Placental pericyte (primary cell): ENCODE measurements around the genes NPB and RFNG.

DNA sequence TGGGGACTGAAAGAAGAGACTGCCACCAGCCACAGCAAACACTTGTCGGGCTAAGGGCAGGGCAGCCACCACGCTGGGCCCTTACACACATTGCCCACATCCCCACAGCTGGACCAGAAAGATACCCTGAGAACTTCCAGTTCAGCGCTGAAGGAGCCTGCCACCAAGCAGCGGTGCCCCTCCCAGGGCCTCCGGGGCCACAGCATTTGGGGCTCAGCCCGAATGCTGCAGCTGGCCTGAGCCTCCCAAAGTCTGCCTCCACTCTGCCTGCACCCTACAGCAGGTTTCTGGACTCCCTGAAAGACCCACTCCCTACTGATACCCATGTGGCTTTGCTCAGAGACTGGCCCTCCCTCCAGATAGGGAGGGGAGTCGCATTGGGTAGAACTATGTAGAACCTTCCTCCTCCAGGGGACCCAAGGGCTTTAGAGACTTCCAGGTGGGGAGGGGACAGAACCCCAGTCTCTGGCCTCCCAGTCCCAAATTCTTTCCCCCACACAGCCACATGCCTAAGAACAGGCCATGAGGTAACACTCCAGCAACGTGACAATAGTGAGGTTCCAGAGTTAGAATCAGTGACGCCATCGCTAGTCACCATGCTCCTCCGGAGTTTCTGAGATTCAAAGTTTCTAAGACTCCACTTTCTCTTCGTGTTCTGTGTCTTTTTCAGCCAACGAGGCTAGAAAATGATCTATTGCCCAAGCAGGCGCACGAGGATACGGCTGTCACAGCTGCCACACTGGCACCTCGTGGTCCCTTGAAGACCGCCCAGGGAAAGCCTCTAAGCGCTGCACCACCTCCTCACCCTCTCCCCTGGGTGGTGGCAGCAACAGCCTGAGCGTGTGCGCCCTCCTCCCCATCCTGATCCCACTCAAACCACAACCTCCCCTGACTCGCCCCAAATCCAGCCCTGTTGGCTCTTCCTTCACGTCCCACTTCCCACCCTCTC, 1.3 kb downstream of the MCRIP1 start:
- CAGE, long polyA plus RNA = no peak

- CAGE, long polyA plus RNA = no peak
Observed at GRCh38 chr17:81869170-81870318, 1.6 kb downstream of the ARHGDIA start.

- CAGE, long polyA plus RNA = no peak
Observed at GRCh38 chr17:81870319-81870955, 700 bp downstream of the ARHGDIA start.

GRCh38 chr17:81901530-81902435, at the start of gene NPB:
Gene NPB, plus strand, starts transcription at chr17:81902238.
- CAGE, long polyA plus RNA = no peak

DNA sequence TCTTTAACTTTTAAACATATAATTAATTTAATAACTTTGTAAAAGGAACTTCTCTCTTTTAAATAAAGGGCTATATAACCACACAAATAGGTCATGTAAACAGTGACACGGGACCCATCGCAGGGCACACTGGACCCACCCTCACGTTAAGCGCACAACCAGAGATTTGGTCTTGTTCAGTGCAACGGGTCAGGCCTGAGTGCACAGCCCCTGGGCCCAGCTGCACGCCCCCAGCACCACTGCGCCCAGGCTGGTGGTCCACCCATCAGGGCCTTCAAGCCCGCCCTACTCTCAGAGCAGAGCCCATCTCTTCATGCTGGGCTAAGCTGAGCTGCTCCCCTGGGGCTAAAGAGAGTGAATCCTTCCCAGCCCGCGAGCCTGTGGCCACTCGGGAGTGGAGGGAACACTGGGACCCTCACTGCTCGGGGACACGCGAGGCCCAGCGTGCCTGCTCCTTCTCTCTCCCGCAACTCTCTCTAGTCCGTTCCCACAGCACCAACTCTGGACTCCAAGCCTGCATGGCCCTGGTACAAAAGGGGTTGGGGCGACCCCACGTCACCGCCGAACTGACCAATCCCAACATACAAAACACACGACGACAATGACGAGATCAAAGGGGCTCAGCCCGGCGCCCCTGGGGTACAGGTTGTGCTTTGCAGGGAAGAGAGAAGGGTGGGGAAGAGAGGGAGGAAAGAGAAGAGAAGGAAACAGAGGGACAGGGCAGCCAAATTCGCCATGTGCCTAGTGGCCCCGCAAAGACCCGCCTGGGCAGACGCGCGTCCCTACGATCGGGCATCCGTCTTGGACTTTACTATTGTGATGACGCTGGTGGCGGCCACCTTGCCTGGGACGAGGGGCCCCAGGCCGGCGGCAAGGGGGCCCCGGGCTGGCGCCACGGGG, 4.1 kb upstream of the SIRT7 start:
- CAGE, long polyA plus RNA = no peak

DNA sequence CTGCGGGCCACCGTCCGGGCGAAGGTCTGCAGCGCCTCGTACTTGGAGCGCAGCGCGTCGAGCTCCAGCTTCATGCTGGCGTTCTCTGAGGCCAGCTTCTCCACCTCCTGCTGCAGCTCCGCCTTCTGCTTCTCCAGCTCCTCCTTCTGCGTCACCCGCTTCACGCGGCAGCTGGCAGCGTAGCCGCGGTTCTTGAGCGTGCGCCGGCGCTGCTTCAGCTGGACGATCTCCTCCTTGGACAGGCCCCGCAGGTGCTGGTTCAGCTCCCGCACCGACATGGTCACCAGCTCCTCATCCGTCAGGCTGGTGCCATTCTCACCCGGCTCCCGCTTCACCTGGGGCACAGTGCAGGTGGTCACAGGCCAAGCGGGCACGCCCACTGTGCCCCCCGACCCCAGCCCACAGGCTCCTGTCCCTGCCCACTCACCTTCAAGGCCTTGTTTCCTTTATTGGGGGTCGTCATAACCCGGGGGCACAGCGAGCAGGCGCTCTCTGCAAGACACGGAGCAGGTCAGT, 4.8 kb downstream of the MAFG start:
- CAGE, long polyA plus RNA = no peak

- CAGE, long polyA plus RNA = no peak
Observed at GRCh38 chr17:81999604-81999911, 22.1 kb downstream of the ASPSCR1 start.

DNA sequence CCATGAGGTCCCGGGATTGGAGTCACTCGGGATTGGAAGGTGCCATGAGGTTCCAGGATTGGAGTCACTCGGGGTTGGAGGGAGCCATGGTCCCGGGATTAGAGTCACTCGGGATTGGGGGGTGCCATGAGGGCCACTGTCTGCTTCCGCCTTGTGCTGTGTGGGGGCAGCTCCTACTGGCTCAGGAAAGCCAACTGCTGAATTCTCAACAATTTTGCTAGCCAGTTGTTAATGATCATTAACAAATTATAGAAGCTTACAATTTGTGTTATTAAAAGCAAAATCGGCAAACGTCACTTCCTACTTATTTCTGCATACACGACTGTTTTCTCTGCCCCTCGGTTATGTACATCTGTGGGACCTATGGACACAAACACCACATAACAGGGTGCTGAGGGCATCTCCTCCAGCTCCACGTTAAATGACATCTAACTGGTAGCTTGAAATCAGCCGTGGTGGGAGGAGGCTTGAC, 2.6 kb downstream of the DCXR start:
- CAGE, long polyA plus RNA = no peak

DNA sequence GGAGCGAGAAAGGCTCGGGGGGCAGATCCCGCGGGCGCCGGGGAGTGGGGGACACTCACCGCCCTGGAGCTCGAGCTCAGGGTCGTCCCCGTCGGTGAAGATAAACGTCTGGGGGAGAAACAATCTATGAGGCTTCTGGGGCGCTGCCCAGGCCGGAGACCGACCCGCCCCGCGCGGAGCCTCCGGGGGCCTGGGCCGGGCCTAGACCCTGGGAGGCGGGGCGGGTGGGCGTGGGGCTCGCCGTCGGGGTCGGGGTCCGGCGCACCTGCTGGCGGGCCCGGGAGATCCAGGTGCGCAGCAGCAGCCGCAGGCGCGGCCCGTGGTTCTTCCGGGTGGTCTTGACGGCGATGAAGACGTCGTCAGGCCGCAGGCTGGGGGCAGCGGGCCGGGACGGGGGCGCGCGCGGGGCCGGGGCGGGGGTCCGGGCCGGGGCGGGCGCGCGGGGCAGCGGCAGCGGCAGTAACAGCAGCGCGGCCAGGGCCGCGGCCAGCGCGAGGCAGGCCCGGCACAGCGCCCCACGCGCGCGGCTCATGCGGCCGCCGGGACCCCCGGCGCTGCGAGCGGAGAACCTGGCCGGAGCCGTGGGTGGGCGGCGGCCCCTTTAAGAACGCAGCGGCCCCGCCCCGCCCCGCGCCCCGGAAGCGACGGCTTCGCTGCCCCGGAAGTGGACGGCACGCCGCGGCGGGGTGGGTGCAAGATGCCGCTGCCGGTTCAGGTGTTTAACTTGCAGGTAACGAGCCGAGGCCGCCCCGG, at the start of gene RFNG:
TSS of gene RFNG (minus strand) at position 577 of the 753 bp plus-strand sequence.
- CAGE, long polyA plus RNA = no peak

- CAGE, long polyA plus RNA = no peak
Observed at GRCh38 chr17:82094761-82095532, 3.1 kb downstream of the FASN start.

DNA sequence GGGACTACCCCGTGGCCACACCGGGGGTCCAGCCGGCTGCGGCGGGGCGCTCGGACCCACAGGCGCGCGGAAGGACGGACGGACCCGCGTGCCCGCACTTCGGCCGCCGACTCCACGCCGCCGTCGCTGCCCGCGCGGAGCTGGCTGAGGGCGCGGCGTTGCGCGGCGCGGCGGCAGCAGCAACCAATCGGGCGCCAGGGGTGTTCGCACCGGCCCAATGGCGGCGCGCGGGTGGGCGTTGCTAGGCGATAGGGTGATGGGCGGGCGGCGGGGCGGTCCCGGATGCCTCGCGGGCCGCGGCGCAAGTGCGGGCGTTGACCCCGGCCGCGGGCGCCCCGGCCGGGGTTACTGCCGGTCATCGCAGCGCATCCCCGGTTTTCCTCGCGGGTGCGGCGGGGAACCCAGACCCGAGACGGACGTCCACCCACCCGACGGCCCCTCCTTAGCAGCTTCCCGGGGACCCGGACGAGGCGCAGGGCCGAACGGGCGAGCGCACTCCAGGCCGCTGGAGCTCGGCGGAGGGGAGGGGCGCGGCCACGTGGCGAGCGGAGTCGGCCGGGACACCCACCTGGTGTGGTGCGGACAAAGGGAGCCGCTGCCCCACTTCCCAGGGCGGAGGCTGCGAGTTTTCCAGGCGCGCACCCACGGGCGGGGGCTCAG, 725 bp upstream of the FASN start:
- CAGE, long polyA plus RNA = no peak

DNA sequence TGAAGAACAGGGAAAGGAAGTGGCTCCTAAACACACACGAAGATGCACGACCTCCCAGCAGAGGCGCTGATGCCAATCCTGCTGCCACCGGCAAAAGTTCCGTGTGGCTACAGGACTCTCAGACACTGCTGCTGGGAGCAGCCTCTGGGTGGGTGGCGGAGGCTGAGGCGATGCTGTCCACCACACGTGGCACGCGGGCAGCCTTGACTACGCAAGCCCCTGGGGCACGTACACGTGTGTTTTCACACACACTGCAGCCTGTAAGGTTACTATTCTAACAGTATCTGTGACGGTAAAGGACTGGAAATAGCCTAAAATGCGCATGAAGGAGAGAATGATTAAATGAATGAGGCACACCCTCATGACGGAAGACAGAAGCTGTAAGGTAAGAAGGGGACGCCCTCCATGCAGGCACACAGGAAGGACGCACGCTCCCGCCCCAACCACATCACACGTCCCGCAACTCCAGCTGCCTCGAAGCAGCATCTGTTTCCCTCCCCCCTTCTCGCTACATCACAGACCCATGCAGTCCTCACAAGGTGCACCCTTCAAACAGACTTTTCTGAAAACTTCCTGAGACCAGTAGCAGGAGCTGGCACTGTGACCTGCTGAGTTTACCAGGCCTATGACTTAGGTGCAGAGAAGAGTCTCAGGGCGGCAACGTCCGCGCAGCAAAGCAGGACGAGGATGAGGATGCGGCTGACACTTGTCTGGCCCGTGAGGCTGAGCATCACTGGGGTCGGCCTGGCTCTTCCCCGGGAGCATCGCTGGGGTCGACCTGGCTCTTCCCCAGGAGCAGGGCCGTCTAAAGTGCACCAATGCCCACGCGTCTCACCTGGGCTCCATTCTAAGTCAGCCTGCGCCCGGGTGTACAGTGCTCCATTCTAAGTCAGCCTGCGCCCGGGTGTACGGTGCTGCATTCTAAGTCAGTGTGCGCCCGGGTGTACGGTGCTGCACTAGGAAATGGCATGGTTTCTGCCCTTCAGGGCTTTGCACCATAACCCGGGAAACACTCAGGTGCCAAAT, 28.8 kb upstream of the FASN start:
- CAGE, long polyA plus RNA = no peak

DNA sequence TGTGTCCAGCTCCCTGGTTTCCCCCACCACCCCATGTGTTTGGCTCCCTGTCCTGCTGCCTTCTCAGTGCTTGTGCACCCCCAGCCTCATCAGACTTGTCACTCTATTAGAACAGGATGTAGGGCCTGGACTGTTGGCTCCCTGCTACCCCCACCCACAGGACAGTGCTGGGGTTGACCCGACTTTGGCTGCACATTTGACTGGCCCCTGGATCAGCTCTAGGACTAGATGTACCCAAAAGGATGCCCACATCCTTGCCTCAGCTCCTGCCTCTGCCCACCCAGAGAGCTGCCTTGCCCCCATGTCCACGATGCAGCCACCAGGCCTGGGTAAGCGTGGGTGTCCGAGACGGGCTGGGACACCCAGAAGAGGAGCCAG, 1.4 kb upstream of the CCDC57 start:
- CAGE, long polyA plus RNA = no peak

DNA sequence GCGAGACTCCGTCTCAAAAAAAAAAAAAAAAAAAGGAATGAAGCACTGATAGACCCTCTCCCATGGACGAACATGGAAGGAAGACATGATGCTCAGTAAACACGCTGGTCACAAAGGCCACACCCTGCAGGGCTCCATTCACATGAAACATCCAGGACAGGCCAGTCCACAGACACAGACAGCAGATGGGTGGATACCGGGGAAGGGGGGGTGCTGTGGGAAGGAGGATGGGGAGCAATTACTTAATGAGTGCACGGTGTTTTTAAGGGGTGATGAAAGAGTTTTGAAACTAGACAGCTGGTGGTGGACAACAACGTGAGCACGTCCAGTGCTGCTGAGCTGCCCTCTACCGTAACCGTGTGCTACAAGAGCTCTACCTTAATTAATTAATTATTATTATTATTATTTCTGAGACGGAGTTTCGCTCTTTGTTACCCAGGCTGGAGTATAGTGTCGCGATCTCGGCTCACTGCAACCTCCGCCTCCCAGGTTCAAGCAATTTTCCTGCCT, 6.0 kb upstream of the SLC16A3 start:
- CAGE, long polyA plus RNA = no peak

DNA sequence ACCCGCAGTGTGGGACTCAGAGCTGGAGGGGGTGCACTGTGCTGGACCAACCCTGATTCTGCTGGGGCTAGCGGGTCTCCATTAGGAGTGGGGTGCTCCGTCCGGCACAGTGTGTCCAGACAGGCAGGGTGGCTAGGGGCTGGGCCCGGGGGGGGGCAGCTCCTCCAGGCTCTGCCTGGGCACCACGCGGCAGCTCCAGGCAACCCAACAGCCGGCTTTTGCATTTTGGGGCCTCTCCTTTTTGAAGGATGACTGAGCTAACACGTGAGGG, 9.1 kb downstream of the SLC16A3 start:
- CAGE, long polyA plus RNA = no peak

GRCh38 chr17:82241368-82242041, 12.7 kb downstream of the SLC16A3 start:
- CAGE, long polyA plus RNA = no peak

- CAGE, long polyA plus RNA = no peak
Observed at GRCh38 chr17:82248141-82249207, 19.6 kb downstream of the SLC16A3 start.

GRCh38 chr17:82252243-82253323, 20.9 kb downstream of the CSNK1D start:
- CAGE, long polyA plus RNA = no peak

DNA sequence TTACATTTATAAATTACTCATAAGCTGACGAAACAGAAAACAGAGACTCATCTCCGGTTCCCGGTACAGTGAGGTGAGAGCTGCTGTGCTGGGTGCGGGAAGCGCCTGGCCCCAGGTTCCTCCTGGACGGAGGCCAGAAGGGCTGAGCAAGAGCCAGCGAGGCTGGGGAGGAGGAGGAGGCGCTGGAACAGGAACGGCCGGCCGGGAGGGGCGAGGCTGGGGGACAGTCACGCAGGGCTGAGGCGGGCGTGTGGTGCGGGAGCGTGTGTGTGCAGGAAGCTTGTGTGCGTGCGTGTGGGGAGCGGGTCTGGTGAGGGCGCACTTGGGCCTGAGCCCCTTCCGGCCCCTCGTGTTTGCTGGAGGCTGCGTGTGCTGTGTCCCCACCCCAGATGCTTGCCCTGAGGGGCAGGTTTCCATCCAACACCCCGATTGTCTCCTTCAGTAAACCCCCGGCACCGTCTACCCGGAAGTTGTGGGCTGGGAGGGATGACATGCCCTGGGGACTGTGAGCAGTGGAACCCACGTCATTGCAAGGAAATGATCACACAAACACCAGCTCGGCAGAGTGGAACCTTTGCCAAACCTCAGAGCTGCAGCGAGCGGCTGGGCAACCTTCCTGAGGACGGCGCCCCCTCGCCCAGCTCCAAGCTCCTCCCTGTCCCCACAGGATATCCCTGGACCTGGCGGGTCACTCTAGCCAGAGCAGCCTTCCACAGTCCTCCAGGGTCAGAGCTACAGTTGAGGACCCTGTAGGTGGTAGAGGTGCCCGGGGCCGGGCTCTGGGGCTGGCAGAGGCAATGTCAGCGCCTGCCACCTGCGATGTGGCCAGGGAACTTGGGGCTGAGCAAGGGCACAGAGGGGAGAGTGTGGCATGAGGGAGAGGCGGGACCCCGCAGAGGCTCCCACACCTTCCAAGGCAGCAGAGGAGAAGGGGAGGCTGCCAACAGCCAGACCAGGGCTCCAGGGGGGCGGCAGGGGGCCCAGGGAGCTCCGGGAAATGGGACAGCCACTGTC, 19.3 kb downstream of the CD7 start:
- CAGE, long polyA plus RNA = no peak

- CAGE, long polyA plus RNA = no peak
Observed at GRCh38 chr17:82349259-82350187, 9.5 kb upstream of the TEX19 start.